Kidney (tissue), 2 donors: ENCODE results near the gene IGF1R.

- PRO-cap, result no peak
- RRBS, result no CpG with 5 or more reads among the region's 4 CpGs
These were observed 115.9 kb downstream of the ARRDC4 start for GRCh38 chr15:98076341-98076804.

DNA sequence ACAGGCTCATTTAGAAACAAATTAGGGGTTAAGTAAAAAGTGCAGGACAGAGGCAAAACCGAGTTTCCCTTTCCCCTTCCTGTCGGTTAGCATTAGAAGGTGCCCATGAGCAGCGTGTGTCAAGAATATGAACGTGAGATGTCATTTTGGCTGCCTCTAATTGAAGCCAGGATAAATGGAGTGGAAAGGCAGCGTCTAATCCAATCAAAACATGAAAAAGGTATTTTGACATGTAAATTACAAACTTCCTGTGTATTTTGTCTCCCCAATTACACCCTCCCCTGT is 199.9 kb downstream of the ARRDC4 start:
- PRO-cap, result no peak
- RRBS, result no CpG with 5 or more reads among the region's 5 CpGs

GRCh38 chr15:98647842-98647993 is 621 bp upstream of the IGF1R start:
- PRO-cap, result no peak
- RRBS, result 2% methylated on average over 8 of the region's 15 CpGs

GRCh38 chr15:98648435-98649216 is at the start of gene IGF1R:
TSS of gene IGF1R (plus strand) at chr15:98648539.
- PRO-cap, result bidirectional peak, plus-strand start at chr15:98648515, minus-strand start at chr15:98648332; unidirectional peak, plus-strand start at chr15:98648840; bidirectional peak, plus-strand start at chr15:98648899, minus-strand start at chr15:98648953
- RRBS, result 2% methylated on average over 45 of the region's 125 CpGs

DNA sequence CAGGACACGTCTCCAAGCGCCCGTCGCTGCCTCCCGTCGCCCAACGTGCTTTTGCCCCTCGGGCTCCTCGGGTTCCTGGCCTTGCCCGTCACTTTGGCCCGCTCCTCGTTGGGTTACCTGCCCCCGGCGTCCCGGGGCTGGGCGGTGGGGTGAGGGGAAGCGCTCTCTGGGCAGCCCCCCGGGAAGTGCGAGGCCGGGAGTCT is 1.8 kb downstream of the IGF1R start:
- PRO-cap, result no peak
- RRBS, result 6% methylated on average over 4 of the region's 20 CpGs

DNA sequence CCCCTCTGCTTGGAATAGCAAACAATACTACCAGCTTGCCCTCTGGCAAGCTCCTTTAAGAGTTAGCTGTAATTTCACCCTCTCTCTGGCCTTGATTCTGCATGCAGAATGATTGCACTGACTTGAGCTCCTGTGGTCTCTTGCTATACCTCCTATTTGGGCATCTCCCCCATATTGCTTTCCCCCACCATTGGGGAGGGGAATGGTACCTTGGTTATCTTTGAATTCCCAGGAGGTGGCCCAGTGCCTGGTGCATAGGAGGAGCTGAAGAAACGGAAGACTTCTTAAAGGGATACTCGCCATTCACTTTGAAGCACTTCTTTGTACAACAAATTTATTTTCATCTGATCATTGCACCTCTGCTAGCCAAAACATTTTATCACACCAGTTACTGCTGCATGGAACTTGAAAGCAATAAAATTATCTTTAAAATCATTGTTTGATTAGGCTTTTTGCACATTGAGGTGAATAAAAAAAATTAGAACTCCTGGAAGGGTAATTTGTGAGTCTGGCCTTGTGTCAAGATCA is 12.0 kb downstream of the IGF1R start:
- PRO-cap, result no peak
- RRBS, result no CpG with 5 or more reads among the region's 2 CpGs

DNA sequence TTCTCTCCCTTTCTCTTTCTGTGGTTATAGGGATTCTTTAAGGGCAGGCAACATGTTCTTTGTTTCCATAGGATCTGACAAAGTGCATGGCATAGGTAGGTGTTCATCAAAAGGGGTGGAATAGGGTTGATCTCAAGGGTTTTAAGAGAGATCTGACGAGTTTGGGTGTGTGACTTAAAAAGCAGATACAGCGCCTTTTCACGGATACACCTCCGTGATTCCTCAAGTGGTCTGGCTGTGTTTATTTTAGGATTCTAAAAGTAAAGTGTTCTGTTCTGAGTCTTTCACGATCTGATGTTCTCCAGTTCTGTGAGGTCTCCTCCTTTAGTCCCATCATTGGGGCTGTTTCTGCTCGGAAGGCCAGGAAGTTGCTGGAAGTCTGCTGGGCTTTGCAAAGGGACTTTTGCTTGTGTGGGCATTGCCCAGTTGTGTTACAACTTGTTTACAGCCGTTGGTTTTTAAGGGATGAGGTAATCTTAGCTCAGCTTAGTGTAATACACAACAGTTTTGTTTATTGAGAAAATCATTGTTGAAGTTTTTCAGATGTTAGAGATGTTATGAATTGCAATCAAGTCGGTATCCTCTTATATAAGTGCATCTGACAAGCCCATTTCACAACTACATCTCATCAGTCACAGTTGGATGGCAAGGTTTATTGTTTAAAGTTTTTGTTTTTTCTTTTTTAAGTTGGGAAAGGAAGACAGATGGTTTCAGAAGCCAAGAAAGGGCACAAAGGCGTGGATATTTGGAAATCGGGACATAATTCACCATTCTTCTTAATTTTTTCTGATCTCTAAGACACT is 34.9 kb downstream of the IGF1R start:
- PRO-cap, result no peak
- RRBS, result no CpG with 5 or more reads among the region's 10 CpGs

DNA sequence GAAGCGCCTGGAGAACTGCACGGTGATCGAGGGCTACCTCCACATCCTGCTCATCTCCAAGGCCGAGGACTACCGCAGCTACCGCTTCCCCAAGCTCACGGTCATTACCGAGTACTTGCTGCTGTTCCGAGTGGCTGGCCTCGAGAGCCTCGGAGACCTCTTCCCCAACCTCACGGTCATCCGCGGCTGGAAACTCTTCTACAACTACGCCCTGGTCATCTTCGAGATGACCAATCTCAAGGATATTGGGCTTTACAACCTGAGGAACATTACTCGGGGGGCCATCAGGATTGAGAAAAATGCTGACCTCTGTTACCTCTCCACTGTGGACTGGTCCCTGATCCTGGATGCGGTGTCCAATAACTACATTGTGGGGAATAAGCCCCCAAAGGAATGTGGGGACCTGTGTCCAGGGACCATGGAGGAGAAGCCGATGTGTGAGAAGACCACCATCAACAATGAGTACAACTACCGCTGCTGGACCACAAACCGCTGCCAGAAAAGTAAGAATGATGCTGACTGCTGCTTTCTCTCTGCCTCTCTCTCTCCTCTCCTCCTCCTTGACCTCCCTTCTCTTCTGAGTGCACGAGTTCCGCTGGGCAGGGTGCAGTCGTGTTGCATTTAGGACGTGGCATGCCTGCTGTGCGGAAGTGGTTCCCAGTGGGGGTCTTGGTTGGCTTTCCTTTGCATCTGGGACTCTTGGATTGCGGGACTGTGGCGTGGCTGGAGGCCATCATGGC is 59.4 kb downstream of the IGF1R start:
- PRO-cap, result no peak
- RRBS, result no CpG with 5 or more reads among the region's 28 CpGs

GRCh38 chr15:98732228-98732787 is 84.0 kb downstream of the IGF1R start:
- PRO-cap, result no peak
- RRBS, result no CpG with 5 or more reads among the region's 7 CpGs

DNA sequence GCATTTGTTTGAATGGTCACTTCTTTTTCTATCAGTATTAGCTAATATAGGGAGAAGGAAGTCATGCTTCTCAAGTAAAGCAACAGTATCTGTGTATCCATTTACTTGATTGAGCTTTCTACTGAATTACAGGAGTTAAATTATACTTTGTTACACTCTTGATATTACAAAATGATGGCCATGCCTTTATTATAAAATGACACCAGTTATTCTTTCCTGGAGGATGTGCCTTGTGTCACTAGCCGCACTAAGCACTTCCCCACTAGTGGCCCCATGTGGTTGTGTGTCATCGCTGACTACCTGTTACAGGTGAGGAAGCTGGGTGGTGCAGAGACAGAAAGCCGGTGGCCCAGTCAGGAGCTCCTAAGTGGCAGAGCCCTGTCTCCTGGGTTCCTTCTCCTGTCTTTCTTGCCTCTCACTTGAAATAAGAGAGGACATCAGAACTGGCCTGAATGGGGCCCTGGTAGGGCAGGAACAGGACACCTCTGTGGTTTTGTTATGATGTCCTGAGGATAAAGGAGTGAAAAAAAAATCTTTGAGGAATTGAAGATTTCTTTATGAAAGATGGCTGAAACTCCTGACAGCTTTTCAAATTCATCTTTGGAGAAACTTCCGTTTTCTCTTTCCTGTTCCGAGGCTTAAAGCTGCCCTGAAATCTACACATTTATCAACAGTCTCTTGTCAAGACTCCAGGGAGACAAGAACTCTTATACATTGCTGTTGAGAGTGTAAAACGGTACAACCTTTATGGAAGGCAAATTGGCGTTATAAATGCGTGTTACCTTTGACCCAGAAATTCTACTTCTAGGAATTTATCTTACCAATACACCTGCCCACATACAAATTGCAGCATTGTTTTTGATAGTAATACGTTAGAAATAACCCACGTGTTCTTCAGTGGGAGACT is 97.0 kb downstream of the IGF1R start:
- PRO-cap, result no peak
- RRBS, result no CpG with 5 or more reads among the region's 10 CpGs

GRCh38 chr15:98778919-98779345 is 130.6 kb downstream of the IGF1R start:
- PRO-cap, result no peak
- RRBS, result no CpG with 5 or more reads among the region's 4 CpGs

- PRO-cap, result no peak
- RRBS, result 20% methylated on average over 10 of the region's 21 CpGs
These were observed 84.4 kb downstream of the PGPEP1L start for GRCh38 chr15:98923104-98923778.

GRCh38 chr15:98952000-98952595 is 55.5 kb downstream of the PGPEP1L start:
- PRO-cap, result no peak
- RRBS, result no CpG with 5 or more reads among the region's 6 CpGs

GRCh38 chr15:99058450-99058974 is 46.4 kb upstream of the SYNM start:
- PRO-cap, result no peak
- RRBS, result no CpG with 5 or more reads among the region's 30 CpGs

DNA sequence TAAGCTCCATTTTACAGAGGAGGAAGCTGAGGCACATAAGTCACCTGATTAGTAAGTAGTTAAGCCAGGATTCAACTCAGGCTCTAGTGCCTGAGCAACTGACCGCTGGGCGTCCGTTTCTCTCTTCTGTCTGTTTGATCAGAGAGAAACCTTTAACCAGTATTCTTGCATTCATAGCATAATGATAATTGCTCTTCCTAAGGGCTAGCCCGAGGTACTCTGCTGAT is 3.7 kb downstream of the SYNM start:
- PRO-cap, result no peak
- RRBS, result no CpG with 5 or more reads among the region's 4 CpGs

GRCh38 chr15:99139246-99139610 is 34.3 kb downstream of the SYNM start:
- PRO-cap, result no peak
- RRBS, result no CpG with 5 or more reads among the region's 4 CpGs

DNA sequence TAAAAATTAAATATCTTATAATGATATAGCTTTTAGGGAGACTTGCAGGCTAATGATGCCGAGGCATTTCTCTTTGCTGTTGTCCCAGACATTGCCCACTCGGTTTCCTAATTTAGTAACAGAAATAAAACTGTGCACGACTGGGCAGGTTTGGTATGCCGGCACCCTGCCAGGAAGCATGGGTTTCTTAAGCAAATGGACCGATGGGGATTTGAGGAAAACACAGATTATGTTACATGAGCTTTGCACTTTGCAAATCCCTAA is 54.8 kb downstream of the LRRC28 start:
- PRO-cap, result no peak
- RRBS, result no CpG with 5 or more reads among the region's 5 CpGs

DNA sequence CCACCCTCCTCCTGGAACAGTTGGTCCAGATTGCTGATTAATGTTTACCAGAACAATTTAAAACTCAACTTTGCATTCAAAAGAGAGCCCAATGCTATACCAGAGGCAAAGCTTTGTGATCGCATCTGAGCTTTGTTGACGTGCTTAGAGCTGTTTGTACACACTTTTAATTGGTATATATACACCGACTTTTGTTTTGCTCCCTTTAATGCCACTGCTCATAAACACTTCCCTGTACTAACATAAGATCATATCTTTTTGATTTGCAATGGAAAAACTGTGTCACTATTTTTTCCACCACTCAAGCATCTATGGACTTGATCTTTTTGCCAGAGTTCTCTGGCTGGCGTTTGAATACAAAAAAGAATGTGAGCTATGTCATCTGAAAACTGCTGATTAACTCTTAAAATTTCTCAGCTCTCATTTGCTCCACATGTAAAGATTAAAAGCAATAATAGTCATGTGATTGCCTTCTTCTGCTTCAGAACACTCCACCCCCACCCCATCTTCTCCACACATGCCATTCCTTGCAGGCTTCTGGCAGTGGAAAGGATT is 123.6 kb upstream of the MEF2A start:
- PRO-cap, result no peak
- RRBS, result no CpG with 5 or more reads among the region's 4 CpGs

DNA sequence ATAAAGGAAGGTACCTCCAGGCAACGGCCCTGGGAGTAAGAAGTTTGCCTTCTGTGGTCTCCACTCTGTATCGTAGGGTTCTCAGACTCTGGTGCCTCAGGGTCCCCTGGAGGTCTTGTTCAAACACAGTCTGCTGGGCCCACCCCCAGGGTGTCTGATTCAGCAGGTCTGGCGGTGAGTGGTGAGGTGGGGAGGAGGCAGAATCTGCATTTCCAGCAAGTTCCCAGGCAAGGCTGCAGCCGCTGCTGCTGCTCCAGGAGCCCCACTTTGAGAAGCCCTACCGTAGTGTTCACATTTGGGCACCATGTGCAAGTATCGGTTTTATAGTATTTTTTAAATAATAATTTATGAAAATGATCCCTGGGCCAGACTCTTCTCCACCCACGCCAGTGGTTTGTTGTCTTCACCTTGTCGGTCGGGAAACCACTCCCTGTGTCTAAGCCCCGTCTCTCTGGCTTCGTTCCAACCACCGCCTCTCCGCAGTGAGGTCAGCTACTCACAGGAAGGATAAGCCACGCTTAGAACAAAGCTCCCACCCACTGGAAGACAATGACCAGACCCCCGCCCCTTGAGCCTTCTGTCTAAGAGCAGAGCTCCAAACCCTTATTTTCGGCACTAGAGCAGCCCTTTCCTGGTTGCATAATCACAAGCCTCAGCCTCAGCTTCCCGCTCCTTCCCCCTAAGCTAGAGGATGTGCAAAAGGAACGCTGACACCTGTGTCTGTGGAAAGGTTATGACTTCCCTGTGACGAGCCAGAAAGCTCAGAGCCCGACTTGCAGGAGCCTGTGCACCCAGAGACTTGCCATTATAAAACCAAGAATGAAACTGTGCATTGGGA is 115.0 kb upstream of the MEF2A start:
- PRO-cap, result no peak
- RRBS, result no CpG with 5 or more reads among the region's 20 CpGs

DNA sequence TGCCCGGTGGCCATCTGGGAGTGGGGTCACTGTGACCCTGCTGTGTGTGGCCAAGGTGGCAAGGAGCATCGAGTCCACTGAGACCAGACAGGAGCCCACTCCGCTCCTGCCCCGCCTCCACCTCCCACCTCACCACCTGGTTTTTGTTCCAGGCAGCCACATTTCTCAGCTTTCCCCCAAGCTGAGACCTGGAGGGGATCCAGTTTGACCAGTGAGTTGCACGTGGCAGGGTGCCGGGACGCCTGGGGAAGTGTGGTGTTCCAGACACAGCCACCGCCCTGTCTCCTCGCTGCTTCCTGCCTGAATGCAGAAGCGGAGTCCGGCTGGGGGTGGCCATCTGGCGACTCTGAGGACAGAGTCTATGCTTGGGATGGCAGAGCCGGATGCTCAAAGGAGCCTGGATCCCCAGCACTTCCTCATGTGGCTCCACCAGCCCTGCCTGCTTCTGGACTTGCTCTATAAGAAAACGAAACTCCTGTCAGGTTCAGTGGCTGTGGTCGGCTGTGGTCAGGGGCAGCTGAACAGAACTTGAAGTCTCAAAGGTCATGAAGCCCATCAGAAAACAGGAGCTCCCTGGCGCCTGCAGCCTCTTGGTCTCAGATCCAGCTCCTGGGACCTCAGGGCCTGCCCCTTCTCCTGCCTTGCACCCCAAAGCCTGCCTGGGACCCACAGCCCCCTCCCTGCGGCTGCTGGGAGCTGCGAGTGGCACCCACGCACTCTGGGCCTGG is 113.0 kb upstream of the MEF2A start:
- PRO-cap, result no peak
- RRBS, result 12% methylated on average over 7 of the region's 19 CpGs